Testis (tissue), 5 donors: ENCODE results near the genes KCTD12 and ACOD1.

DNA sequence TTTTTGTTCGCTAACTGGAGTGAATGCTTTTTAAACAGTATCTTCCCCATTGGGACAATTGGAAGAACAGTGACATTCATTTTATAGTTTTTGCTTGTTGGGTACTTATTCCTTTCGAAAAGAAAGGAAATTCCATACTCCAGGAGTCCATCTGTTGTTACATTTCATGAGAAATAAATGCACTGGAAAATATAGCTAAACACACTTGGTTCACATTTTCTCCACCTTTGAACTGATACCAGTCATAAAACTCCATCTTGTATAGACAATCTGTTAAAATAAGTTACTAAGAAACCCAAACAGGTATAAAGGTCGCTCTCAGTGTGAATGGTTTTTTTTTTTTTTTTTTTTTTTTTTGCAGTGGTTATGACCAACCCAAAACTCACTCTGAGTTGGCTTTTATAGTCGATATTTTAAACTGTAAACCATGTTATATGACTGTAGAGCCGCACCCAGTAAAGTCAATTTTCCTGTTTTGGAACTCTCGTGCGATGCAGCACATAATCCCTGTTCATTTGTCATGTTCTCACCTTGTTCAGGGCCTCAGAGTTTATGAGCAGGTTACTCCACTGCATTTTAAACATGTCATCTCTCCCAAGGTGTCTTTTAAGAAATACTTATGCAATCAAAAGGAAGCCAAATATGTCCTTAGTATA is 112.3 kb downstream of the KLF5 start:
- PRO-cap, 3 experiments, result no peak in any of the 3 experiments
- RAMPAGE, long total RNA, 2 experiments, result no peak in any of the 2 experiments
- RRBS, result no CpG with 5 or more reads among the region's 7 CpGs

DNA sequence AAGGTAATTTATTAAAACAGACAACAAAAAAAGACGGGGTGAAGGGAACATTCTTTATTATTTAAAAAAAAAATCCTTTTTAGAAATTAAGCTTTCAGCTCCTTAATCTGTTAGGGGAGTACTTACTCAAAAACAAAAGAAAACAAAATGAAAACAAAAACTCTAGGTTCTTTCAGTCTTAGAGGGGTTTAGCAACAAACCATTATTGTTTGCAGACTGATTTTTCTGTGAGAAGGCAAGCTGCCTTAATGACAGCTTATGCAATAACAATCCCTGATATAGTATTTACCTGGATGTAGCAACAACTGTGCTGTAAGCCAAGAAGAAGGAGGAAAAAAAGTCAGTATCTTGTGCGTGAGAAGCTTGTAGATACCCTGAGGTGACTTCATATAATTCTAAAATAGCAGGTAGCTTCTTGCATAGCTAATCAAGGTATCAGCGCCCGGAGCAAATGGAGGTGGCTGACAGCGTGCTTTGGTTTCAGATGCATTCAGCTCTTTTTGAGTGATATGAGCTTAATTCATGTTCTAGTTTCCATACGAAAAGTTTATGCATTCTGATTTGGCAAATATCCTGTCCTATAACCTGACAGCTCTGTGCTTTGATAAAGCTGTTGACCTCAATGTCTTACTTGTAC is 309.8 kb downstream of the KLF5 start:
- PRO-cap, 3 experiments, result no peak in any of the 3 experiments
- RAMPAGE, long total RNA, 2 experiments, result no peak in any of the 2 experiments
- RRBS, result no CpG with 5 or more reads among the region's 6 CpGs

- PRO-cap, 3 experiments, result no peak in any of the 3 experiments
- RAMPAGE, long total RNA, 2 experiments, result no peak in any of the 2 experiments
- RRBS, result no CpG with 5 or more reads among the region's 5 CpGs
Measured at GRCh38 chr13:73859971-73860302, 801.1 kb downstream of the KLF5 start.

- PRO-cap, 3 experiments, result no peak in any of the 3 experiments
- RAMPAGE, long total RNA, 2 experiments, result no peak in any of the 2 experiments
- RRBS, result no CpG with 5 or more reads among the region's 5 CpGs
Measured at GRCh38 chr13:73933910-73934489, 875.2 kb downstream of the KLF5 start.

GRCh38 chr13:74036257-74036769 is 977.5 kb downstream of the KLF5 start:
- PRO-cap, 3 experiments, result no peak in any of the 3 experiments
- RAMPAGE, long total RNA, 2 experiments, result no peak in any of the 2 experiments
- RRBS, result no CpG with 5 or more reads among the region's 4 CpGs

DNA sequence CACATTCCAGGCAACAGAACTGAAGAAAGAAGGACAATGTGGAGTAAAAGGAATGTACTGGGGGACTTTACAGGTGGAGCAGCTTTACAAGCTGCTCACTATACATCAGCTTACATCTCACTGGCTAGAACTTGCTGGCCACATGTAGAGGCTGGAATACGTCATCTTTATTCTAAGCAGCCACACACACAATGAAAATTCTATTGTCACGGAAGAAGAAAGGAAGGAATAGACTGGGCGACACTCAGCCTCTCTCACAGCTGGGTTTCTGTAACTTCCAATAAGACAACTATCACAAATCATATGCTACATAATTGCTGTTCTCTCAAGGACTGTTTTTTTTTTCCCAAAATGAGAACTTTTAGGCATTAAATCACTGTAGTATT is 989.3 kb downstream of the KLF5 start:
- PRO-cap, 3 experiments, result no peak in any of the 3 experiments
- RAMPAGE, long total RNA, 2 experiments, result no peak in any of the 2 experiments
- RRBS, result no CpG with 5 or more reads among the region's 3 CpGs

DNA sequence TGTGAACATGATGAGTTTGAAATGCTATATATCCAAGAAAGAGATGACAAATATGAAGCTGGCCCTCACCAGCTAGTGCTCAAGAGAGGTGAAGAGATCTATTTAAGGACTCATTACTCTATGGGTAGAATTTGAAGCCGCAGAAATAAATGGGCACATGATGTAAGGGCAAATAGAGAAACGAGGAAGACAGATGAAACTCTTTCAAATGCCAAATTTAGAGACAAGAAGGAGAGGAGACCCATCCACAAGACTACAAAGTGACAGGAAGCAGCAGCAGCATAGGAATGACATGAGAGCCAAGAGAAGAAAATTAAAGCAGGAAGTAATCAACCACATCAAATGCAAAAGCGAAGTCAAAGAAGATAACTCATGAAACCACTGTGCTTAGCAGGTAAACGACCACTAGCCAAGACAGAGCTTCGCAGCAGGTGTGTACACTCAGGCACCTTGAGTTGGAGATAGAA is 1011.1 kb downstream of the KLF5 start:
- PRO-cap, 3 experiments, result no peak in any of the 3 experiments
- RAMPAGE, long total RNA, 2 experiments, result no peak in any of the 2 experiments
- RRBS, result no CpG with 5 or more reads among the region's 5 CpGs

- PRO-cap, 3 experiments, result no peak in any of the 3 experiments
- RAMPAGE, long total RNA, 2 experiments, result no peak in any of the 2 experiments
- RRBS, result no CpG with 5 or more reads among the region's 15 CpGs
Measured at GRCh38 chr13:74132061-74132655, 1073.4 kb downstream of the KLF5 start.

DNA sequence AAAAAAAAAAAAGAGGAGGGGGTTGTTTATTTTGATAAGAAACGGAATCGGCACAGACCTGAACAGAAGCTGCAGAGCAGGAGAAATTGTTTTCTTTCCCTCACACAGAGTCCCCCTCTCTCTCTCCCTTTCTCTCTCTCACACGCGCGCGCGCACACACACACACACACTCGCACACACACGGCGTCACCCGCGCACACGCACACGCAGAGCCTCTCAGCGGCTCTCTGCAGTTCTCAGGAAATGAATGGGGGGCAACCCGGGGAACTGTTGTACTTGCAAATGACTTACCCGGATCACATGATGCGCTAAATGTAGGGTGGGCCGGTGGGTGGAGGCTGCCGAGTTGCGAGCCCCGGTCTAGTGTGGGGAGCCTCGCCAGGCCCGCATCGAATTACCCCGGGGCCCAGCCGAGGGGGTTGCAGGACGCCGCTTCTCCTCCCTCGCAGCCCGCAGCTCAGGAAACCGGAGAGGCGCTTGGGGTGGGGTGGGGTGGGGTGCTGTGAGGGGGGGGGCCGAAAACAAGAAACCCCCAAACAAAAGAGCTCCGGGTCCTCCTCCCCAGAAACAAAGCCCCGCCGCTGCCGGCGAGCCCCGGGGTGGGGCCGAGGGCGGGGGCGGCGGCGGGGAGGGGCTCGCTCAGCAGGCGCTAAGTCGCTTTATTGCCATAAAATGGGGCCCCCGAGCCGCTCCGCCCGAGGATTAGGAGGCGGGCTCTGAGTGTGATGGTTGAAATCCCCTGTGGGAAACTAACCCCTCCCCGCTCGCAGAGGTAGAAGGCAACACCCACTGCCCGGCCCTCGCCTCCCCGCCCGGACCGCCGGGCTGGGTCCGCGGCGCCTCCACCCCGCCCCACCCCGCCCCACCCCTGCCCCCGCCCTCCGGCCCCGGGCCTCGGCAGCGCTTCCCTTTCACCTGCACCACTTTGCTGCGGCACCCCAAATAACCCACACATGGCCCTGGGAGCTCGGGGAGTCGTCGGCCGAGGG is 1075.2 kb downstream of the KLF5 start:
- PRO-cap, 3 experiments, result peak in 3 of 3 experiments; most common plus-strand start position 344 of the sequence (in 2); most common minus-strand start position 459 of the sequence (in 2)
- RAMPAGE, long total RNA, 2 experiments, result no peak in any of the 2 experiments
- RRBS, result under 1% methylated on average over 18 of the region's 76 CpGs

DNA sequence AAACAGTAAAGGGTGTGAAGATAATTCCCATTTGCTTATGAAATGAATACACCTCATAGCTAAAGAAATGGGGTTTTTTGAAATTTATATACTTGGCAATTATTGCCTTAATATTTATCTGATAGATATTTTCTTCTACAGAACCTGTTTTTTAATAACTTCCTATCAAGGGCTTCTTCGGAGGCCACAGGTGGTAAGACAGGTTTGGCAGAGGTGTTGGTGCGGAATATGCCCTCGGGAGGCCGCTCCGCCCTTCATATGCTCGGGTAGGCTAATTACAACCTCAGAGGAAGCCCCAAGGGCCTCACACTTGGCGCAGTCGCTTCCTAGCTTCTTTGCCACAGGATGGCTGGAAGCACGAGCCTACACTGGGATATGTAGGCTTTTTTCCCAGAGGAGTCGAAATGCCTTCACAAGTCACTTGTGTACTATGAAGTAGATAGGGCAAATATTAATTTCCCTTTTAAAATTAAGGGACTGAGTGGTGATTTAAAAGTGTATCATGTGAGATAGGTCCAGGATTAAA is 68.8 kb downstream of the LMO7 start:
- PRO-cap, 3 experiments, result no peak in any of the 3 experiments
- RAMPAGE, long total RNA, 2 experiments, result no peak in any of the 2 experiments
- RRBS, result no CpG with 5 or more reads among the region's 10 CpGs

- PRO-cap, 3 experiments, result no peak in any of the 3 experiments
- RAMPAGE, long total RNA, 2 experiments, result no peak in any of the 2 experiments
- RRBS, result no CpG with 5 or more reads among the region's 3 CpGs
Measured at GRCh38 chr13:75715494-75715973, 79.4 kb downstream of the LMO7 start.

GRCh38 chr13:75724616-75725051 is 88.5 kb downstream of the LMO7 start:
- PRO-cap, 3 experiments, result no peak in any of the 3 experiments
- RAMPAGE, long total RNA, 2 experiments, result no peak in any of the 2 experiments
- RRBS, result no CpG with 5 or more reads among the region's 2 CpGs

DNA sequence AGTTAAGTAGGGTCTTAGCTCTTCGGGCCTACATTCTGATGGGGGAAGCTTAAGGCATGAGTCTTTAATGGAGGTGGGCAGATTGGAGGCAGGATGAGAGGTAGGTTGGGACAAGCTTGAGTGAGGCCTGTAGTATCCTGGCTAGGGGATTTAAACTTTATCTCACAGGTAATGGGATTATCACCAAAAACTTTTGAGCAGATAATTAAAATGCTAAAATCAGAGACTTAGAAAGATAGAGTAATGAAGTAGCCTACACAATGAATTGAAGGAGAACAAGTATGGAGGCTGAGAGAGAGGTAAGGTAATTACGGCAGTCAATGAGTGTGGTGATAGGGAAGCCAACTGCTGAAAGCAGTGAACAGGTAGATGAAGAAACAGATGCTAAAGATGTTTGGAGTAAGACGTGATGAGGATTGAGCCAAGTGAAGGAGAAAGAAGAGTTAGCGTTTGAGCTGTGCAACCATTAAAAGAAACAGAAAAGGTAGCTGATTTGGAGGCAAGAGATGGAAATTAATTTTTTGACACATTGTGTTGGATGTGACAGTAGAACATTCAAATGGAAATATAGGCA is 137.1 kb downstream of the LMO7 start:
- PRO-cap, 3 experiments, result no peak in any of the 3 experiments
- RAMPAGE, long total RNA, 2 experiments, result no peak in any of the 2 experiments
- RRBS, result no CpG with 5 or more reads among the region's 4 CpGs

GRCh38 chr13:75796700-75796965 is 160.5 kb downstream of the LMO7 start:
- PRO-cap, 3 experiments, result no peak in any of the 3 experiments
- RAMPAGE, long total RNA, 2 experiments, result no peak in any of the 2 experiments
- RRBS, result no CpG with 5 or more reads among the region's 3 CpGs

DNA sequence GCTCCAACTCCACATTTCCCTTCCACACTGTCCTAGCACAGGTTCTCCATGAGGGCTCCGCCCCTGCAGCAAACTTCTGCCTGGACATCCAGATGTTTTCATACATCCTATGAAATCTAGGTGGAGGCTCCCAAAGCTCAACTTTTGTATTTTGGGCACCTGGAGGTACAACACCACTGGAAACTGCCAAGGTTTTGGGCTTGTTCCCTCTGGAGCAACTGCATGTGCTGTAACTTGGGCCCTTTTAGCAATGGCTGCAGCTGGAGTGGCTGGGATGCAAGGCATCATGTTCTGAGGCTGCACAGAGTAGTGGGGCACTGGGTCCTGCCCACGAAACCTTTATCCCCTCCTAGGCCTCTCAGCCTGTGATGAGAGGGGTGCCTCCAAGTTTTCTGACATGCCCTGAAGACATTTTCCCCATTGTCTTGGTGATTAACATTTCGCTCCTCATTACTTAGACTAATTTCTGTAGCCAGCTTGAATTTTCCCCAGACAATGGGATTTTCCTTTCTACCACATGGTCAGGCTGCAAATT is 450.8 kb downstream of the LMO7 start:
- PRO-cap, 3 experiments, result no peak in any of the 3 experiments
- RAMPAGE, long total RNA, 2 experiments, result no peak in any of the 2 experiments
- RRBS, result no CpG with 5 or more reads among the region's 3 CpGs

DNA sequence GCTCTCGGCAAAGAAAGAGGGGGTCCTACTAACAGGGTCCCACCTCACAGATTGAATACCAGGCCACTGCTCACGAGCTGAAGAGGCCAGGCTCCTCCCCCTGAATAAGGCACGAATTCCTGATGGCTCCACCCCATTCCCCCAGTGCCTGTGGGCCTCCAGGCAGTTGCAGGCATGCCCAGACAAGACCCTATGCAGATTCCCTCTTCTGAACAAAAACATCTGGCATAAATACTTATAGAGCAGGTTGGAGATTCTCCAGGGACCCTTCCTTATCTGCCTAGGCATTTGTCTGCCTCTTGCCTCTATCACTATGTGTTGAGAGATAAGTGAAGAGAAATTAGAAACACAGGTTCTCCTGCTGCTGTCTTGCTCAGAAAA is 364.2 kb downstream of the KCTD12 start:
- PRO-cap, 3 experiments, result no peak in any of the 3 experiments
- RAMPAGE, long total RNA, 2 experiments, result start-site peak on the plus strand in 1 of 2 experiments, centred at position 192 of the sequence, 10 reads per replicate
- RRBS, result no CpG with 5 or more reads among the region's 3 CpGs

- PRO-cap, 3 experiments, result no peak in any of the 3 experiments
- RAMPAGE, long total RNA, 2 experiments, result no peak in any of the 2 experiments
- RRBS, result no CpG with 5 or more reads among the region's 4 CpGs
Measured at GRCh38 chr13:76882377-76882813, 3.8 kb downstream of the KCTD12 start.

GRCh38 chr13:76885752-76886614 is at the start of gene KCTD12:
Gene KCTD12, minus strand, starts transcription at chr13:76886405.
- PRO-cap, 3 experiments, result peak in 3 of 3 experiments; most common plus-strand start chr13:76886536 (in 1); most common minus-strand start chr13:76886405 (in 3)
- RAMPAGE, long total RNA, 2 experiments, result start-site peak on the minus strand in 1 of 2 experiments, at chr13:76886456-76886601 at its widest, 16 reads per replicate
- RRBS, result under 1% methylated on average over 53 of the region's 115 CpGs

DNA sequence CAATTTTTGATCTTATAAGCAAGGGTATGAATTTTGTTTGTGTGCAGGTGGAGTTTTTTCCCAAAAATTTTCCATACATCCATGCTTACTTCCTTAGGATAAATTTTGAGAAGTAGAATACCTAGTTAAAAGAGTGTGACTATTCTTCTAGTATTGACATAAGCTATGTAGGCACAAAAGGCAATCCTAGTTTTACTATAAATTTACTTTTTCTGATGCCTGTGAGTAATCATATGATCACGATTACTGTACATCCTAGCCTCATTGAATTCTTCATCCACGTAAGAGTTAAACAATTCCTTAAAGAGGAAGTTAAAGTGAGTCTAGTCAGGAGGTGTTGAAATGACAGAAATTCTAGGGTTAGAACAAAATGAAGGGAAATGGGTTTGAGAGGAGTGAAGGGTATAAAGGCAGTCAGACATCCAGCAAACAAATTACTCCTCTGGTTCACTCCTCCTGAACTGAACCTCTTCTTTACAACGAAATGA is at the start of gene ACOD1:
ACOD1 (plus strand) TSS at position 437 of the 488 bp plus-strand sequence.
- PRO-cap, 3 experiments, result no peak in any of the 3 experiments
- RAMPAGE, long total RNA, 2 experiments, result no peak in any of the 2 experiments
- RRBS, result no CpG with 5 or more reads among the region's 3 CpGs

- PRO-cap, 3 experiments, result no peak in any of the 3 experiments
- RAMPAGE, long total RNA, 2 experiments, result no peak in any of the 2 experiments
- RRBS, result no CpG with 5 or more reads among the region's 12 CpGs
Measured at GRCh38 chr13:77013194-77013915, 13.6 kb downstream of the FBXL3 start.